ENCODE data around the gene ATP13A3.

GRCh38 chr3:194332967-194334261 lies 17.7 kb downstream of the CPN2 start:
- PRO-cap, result no peak

DNA sequence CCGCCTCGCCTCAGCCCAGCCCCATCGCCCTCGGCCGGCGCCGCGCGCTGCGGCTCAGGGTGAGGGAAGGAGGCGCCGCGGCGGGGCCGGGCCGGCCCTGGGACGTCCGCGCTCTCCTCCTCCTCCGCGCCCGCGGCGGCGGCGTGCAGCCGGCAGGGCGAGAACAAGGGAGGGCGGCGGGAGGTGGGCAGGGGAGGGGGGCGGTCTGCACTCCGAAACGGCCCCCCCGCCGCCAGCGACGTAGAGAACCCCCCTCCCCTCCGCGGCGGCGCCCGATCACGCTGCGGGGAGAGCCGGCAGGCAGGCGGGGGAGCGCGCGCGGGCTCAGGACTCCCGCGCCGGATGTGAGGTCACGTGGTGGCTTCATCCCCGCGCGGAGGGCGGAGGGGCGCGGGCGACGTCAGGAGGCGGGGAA lies at the start of gene ATP13A3:
Gene ATP13A3 (minus strand): TSS at position 332 of the 415 bp plus-strand sequence.
- PRO-cap, result bidirectional peak, plus-strand start outside the sequence, minus-strand start at position 346 of the sequence

GRCh38 chr3:194630834-194631880 lies 2.1 kb downstream of the TMEM44 start:
- PRO-cap, result no peak

DNA sequence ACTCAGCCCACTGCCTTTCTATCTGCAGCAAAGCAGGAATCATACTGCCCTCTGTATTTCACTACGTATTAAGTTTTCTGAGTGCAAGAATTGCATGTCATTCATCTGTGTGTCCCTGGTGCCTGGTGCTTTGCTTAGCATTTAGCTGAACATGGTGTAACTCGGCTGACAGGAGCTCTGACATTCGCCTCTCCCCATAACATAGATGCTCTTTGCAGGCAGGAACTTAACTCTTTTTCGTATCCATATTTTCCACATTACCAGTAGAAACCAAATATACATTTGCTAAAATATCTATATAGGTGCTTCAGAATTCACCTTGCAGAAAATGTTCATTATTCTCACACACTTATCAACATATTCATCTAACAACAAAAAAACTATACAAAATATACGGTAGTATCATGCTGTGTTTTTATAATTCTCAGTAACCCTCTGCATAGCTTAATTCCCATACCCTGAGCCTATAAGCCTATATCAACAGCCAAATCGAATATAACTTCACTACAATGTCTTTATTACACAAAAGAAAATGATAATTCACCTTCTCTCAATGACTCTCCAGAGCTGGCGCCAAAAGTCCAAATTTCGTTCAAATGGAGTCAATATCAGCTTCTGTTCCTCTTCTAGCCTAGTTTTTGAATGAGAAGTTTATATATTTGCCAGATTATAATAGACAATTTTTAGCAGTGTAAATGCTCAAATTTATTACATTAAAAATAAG lies 6.8 kb downstream of the LSG1 start:
- PRO-cap, result no peak

- PRO-cap, result no peak
Measured at GRCh38 chr3:194736294-194736951, 50.7 kb downstream of the FAM43A start.

DNA sequence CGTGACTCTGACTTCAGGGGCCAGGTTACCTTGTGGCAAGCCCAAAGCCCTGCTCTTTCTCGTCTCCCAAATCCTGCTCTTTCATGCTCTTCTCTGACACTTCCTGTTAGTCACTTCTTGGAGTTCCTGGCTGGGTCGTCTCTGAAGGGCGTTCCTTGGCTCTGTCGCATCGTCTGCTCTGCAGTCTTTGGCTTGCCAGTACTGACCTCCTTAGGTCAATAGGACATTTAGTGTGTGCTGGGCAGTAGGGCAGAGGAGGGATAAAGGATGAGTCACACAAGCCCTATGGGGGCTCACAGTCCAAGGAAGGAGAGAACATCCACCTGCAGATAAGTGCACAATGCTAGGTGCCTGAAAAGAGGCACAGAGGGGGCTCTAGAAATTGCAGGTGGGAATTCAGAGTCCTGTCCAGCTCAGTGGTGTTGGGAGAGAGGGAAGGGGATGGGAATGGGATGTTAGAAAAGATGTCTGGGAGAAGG lies 87.6 kb downstream of the FAM43A start:
- PRO-cap, result no peak

GRCh38 chr3:194779728-194780277 lies 94.1 kb downstream of the FAM43A start:
- PRO-cap, result no peak

DNA sequence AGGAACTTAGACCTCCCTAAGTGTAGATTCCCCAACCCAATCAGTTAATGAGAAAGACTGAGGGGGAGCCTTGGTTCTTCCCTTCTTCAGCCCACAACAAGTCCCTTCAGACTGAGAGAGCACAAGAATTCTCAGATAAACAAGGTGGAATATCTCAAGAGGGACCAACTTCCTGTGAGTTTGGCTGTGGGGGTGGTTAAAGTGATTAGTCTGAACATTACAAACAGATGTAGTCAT lies 242.4 kb downstream of the FAM43A start:
- PRO-cap, result no peak

DNA sequence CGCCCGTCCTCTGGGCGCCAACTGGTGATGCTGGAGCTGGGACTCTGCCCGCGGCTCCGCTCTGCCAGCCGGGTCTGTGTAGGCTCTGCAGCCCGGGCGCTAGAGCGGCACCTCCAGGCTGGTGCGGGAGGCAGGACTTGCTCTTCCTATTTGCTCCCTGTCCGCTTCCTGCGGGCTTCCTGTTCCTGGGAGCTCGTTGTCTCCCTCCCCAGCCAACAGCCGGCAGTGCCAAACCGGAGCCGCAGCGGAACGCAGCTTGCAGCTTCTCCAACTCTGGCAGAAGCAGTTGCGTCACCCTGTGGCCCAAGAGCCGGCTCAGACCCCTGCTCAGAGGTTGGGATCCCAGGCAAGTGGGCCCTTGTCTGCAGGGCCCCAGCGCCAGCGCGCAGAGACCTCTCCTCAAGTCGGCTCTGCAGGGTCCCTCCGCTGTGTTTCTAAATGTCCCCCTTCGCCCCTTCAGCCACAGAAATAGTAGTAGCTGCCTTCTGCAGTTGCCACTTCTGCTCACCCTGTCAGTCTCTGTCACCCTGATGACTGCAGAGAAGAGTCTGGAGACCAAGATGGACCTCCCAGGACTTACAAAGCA lies 285.7 kb downstream of the XXYLT1 start:
- PRO-cap, result no peak

- PRO-cap, result no peak
Measured at GRCh38 chr3:195069385-195069827, 201.6 kb downstream of the XXYLT1 start.

- PRO-cap, result unidirectional peak, plus-strand start at chr3:195153859
Measured at GRCh38 chr3:195153256-195154124, 117.5 kb downstream of the XXYLT1 start.

DNA sequence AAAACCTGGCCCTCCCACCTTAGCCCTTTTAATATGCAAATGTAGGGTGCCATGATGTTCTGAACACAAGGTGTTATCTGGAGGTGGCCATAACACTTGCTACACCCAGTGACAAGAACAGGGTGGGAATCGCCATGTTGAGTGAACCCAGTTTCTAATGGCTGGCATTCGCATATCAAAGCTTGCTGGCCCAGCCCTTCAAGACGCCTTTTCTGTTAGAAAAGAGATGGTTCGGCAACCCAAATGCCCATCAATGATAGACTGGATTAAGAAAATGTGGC lies 28.3 kb downstream of the XXYLT1 start:
- PRO-cap, result no peak

GRCh38 chr3:195441234-195441431 lies 1.7 kb downstream of the ACAP2 start:
- PRO-cap, result no peak

- PRO-cap, result no peak
Measured at GRCh38 chr3:195450713-195451026, 7.8 kb upstream of the ACAP2 start.

DNA sequence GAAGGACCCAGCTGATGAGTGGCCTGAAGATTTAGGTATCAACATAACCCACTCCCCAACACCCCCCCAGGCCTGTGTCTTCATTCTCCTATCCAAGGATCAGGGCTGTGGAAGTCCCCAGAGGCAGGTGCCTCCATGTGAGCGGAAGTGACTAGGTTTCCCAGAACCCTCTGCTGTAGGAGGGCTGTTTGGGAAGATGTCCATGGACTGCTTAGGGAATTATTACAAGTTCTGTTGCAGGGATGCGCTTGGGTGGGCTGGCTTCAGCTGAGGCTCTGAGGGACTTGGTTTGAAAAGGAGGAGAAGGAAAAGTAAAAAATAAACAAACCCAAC lies 12.0 kb upstream of the APOD start:
- PRO-cap, result no peak

GRCh38 chr3:195635914-195636270 lies 52.2 kb upstream of the APOD start:
- PRO-cap, result no peak

- PRO-cap, result no peak
Measured at GRCh38 chr3:195683571-195684535, 36.9 kb upstream of the MUC20 start.

- PRO-cap, result no peak
Measured at GRCh38 chr3:195823981-195824413, 12.3 kb upstream of the MUC4 start.

DNA sequence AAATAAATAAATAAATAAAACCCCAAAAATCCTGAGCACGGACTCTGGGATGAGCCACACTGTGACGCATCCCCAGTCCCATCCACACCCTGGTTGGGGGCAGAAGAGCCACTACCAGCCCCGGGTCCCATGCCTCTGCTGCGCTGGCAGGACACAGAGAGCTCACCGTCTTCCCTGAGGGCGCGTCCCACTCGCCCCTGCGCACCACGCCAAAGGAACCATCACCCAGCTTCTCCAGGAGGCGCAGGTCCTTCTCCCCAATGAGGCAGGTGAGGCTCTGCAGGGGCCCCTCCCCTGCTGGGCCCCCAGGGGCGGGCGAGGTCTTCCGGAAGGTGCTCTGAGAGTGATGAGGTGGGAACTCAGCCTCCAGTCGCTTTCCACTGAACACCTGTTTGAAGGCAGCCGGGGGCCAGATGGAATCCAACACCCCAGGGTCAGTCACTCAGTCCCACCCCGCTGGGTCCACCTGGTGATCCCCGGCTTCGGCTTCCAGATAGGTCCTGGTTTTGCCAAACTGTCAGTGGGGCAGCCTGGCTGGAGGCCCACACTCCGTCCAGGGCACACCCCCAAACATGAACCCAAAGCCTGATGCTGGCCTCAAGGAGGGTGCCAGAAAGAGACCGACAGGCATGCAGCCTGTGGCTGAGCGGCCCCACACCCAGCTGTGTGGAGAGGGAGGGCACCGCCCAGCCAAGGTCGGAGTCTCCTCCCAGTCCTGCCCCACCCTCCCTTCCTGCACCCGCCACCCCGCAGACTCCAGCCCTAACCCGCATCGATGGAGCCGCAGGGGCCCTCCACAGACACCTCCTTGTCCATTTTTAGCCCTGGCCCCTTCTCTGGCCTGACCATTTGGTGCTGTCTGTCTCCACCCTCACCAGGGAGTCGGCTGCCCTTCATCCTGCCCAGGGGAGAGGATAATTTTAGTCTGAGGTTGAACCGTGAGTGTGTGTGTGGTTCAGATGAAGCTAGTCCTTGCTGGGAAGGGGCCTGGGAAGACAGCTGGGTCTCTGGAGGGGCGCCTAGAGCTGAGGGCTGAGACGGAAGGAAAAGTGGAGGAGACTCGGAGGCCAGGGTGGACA lies 23.4 kb downstream of the TNK2 start:
- PRO-cap, result bidirectional peak, plus-strand start at position 765 of the sequence, minus-strand start at position 668 of the sequence

- PRO-cap, result no peak
Measured at GRCh38 chr3:195965067-195965750, 56.9 kb upstream of the TNK2 start.